ENCODE results near the gene TERT.

- RRBS, result no CpG with 5 or more reads among the region's 18 CpGs
These were observed 19.8 kb downstream of the SLC12A7 start for GRCh38 chr5:1092057-1092469.

DNA sequence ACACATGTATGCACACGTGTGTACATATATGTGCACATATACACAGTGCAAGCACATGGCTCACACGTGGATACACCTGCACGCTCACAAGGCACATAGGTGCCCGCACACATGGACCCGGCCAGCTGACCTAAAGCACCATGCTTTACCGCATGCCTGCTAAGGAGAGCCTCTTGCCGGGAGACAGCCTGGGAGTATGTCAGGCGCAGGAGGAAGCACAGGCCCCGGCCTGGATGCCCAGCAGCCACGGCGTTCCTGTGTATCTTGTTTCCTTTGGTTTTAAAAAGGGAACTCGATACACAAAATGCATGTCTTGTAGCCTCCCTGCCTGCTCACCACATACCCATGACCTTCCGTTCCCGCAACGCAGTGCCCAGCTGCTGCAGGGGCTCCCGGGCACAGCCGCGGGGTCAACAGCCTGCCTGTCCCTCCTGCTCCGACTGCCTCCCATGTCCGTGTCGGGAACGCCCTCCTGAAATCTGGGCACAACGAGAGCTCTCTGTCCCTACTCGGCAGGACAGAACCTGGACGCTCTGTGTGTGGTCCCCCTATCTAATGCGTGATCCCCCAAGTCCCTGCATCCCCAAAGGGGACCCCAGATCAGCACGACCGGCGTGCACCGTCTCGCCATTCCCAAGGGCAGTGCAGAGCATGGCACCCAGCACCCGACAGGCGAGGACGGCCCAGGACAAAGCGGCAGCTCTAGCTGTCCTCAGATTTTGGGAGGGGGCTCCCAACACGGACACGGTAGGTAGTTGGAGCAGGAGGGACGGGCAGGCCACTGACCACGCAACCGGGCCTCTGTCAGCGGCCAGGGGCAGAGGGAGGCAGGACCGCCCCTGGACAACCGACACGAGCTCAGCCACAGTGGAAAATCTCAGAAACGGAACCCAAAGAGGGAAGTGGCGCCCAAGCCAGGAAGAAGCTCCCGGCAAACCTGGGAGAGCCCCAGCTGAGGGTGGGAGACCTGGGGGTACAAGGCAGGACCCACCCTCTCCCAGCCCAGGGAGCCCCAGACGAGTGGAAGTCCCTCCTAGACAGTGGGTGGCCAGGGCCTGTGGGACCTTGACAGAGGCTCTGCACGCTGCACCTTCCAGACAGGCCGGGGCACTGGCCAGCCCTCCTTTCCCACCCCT lies 3.4 kb downstream of the SLC12A7 start:
- RRBS, result 65% methylated on average over 5 of the region's 50 CpGs

GRCh38 chr5:1119325-1119952 lies 7.6 kb upstream of the SLC12A7 start:
- RRBS, result no CpG with 5 or more reads among the region's 31 CpGs

- RRBS, result no CpG with 5 or more reads among the region's 11 CpGs
These were observed 14.7 kb downstream of the SLC6A18 start for GRCh38 chr5:1239814-1240415.

DNA sequence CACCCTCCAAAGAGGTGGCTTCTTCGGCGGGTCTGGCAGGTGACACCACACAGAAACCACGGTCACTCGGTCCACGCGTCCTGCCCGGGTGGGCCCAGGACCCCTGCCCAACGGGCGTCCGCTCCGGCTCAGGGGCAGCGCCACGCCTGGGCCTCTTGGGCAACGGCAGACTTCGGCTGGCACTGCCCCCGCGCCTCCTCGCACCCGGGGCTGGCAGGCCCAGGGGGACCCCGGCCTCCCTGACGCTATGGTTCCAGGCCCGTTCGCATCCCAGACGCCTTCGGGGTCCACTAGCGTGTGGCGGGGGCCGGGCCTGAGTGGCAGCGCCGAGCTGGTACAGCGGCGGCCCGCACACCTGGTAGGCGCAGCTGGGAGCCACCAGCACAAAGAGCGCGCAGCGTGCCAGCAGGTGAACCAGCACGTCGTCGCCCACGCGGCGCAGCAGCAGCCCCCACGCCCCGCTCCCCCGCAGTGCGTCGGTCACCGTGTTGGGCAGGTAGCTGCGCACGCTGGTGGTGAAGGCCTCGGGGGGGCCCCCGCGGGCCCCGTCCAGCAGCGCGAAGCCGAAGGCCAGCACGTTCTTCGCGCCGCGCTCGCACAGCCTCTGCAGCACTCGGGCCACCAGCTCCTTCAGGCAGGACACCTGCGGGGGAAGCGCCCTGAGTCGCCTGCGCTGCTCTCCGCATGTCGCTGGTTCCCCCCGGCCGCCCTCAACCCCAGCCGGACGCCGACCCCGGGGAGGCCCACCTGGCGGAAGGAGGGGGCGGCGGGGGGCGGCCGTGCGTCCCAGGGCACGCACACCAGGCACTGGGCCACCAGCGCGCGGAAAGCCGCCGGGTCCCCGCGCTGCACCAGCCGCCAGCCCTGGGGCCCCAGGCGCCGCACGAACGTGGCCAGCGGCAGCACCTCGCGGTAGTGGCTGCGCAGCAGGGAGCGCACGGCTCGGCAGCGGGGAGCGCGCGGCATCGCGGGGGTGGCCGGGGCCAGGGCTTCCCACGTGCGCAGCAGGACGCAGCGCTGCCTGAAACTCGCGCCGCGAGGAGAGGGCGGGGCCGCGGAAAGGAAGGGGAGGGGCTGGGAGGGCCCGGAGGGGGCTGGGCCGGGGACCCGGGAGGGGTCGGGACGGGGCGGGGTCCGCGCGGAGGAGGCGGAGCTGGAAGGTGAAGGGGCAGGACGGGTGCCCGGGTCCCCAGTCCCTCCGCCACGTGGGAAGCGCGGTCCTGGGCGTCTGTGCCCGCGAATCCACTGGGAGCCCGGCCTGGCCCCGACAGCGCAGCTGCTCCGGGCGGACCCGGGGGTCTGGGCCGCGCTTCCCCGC lies at the start of gene TERT:
Gene TERT (minus strand): TSS at position 1,045 of the 1,318 bp plus-strand sequence.
- RRBS, result 42% methylated on average over 42 of the region's 149 CpGs

- RRBS, result 0% methylated on average over 4 of the region's 31 CpGs
These were observed 20.8 kb upstream of the TERT start for GRCh38 chr5:1315375-1316417.

GRCh38 chr5:1399586-1399924 lies 45.7 kb downstream of the SLC6A3 start:
- RRBS, result no CpG with 5 or more reads among the region's 8 CpGs

- RRBS, result no CpG with 5 or more reads among the region's 14 CpGs
These were observed 16.3 kb upstream of the SLC6A3 start for GRCh38 chr5:1461408-1462028.

DNA sequence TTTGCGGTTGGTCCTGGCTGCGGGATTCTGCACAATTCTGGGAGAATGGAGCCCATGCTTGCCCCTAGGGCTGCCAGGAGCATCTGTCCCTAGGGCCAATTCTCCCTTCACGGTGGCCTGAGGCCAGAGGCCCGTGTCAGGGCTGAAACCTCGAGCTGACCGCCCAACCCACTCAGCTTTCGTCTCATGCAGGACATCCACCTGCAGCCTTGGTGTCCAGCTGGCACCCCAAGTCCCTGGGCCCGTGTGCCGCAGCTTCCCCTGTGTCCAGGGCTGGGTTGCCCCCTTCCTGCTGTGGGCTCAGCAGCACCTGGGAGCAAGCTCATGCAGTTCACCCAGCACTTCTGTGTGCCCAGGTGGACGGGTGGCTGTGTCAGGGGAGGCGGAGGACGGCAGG lies 39.2 kb downstream of the LPCAT1 start:
- RRBS, result no CpG with 5 or more reads among the region's 12 CpGs

- RRBS, result 79% methylated on average over 4 of the region's 32 CpGs
These were observed 16.0 kb downstream of the LPCAT1 start for GRCh38 chr5:1507537-1508442.

DNA sequence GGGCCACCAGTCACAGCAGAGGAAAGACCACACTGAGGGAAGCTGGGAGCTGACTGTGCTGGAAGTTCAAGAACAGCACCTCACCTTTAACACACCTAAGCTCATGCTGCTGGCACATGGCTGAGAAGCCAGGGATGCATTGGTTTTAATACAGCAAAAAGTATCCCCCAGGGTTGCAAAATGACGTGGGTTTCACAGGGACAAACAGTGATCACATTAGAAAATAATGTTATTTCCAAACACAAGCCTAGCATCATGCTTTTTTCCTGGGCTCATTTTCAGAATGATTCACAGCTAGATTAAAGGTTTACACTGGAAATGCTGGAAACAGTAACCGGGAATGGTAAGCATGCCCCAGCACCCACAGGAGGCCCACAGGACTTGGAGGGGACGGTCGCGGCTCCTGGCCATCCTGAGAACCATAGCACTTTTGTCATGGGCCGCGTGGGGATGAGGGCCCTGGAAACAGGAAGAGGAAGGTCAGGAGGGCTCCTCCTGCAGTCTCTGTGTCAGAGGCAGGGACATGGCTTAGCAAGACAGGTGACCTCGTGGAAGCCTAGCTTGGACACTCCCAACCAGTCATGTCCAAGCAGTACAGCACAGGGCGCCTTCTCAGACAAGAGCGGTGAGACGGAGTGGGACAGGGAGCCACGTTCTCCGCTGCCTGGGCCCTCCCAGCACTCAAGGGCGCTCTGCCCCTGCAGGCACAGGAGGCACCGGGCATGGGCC lies 6.8 kb downstream of the LPCAT1 start:
- RRBS, result 61% methylated on average over 1 of the region's 15 CpGs

DNA sequence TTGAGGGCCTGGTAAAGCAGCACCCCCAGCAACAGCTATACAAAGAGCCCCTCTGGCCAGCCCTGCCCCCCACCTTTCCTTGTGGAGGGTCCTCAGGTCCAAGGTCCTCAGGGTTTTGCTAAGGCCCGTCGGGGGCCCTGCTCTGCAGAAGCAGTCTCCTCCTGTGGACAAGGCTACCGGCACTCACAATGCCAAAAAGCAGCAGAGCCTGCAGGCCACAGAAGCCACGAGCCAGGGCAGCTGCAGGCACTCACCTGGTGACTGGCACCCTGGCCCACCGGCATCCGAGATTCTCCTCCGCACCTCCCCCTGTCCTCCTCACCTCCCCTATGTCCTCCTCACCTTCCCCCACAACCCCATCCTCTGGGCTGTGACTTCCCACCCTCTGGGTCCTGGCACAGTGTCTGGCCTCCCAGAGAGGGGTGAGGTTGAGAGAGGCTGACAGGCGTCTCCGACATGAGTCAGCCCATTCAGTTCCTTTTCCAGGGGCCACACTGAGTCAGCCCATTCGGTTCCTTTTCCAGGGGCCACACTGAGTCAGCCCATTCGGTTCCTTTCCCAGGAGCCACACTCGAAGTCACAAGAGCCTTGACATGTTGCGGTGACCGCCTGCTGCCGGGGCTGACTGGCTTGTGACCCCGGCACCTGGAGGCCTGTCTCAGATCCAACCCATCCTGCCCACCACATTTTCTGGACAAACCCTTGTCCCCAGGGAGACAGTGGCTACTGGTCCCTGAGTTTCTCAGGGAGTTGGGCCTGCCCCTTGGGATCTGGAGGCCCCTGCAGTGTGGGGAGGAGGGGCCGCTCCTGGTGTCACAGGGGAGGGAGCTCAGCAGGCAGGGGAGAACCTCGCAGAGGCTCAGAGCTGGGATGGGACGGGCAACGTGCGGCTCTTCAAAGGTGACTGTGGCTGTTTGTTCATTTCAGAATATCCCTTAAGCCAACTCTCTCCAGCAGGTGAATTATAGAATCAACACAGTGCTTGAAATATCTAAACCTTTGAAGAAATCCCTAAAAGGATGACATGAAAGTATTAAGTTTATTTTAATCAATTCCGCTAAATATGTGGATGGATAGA lies 40.3 kb upstream of the LPCAT1 start:
- RRBS, result no CpG with 5 or more reads among the region's 22 CpGs

DNA sequence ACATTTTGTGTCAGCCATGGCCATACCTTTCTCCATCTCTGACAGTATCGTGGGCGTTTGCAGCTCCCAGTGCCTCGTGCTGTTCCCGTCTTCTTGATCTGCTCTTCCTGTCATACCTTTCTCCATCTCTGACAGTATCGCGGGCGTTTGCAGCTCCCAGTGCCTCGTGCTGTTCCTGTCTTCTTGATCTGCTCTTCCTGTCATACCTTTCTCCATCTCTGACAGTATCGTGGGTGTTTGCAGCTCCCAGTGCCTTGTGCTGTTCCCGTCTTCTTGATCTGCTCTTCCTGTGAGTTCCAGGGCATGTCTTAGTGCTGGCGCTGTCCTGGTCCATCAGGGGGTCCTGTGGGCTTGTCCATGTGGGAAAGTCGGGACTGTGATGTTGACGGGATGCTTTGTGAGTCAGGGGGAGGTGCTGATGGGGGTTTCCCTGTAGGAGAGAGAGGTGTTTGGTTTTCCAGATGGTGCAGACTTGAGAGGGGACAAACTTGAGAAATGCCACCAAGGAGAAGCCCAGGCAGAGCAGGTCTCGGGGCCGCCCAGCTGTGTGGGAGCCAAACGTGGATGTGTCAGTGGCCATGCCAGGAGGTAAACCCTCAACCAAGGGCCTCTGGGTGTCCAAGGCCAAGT lies 88.0 kb upstream of the LPCAT1 start:
- RRBS, result no CpG with 5 or more reads among the region's 16 CpGs

DNA sequence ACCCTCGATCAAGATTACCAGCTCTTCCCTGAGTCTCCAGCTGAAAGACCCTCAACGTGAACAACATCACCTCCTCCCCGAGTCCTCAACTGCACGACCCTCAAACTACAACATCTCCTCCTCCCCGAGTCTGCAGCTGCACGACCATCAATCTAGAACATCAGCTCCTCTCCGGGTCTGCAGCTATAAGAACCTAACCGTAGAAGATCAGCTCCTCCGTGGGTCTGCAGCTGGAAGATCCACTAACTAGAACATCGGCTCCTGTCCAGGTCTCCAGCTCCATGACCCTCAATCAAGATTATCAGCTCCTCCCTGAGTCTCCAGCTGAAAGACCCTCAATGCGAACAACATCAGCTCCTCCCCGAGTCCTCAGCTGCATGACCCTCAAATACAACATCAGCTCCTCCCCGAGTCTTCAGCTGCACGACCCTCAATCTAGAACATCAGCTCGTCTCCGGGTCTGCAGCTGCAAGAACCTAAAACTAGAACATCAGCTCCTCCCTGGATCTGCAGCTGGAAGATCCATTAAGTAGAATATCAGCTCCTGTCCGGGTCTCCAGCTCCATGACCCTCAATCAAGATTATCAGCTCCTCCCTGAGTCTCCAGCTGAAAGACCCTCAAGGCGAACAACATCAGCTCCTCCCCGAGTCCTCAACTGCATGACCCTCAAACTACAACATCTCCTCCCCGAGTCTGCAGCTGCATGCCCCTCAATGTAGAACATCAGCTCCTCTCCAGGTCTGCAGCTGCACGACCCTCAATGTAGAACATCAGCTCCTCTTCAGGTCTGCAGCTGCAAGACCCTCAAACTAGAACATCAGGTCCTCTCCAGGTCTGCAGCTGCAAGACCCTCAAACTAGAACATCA lies 100.5 kb upstream of the LPCAT1 start:
- RRBS, result no CpG with 5 or more reads among the region's 21 CpGs

DNA sequence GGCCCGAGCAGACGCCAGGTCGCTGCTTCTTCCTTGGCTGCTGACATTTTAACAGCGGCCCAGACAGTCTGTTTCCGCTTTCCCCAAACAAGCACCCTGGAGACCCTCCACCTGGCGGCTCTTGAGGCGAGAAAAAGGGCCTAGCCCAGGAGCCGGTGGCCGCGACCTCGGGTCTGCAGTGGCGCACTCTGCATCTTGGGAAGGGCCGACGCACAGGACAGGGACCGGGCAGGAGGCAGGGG lies 109.5 kb upstream of the LPCAT1 start:
- RRBS, result 3% methylated on average over 3 of the region's 15 CpGs

DNA sequence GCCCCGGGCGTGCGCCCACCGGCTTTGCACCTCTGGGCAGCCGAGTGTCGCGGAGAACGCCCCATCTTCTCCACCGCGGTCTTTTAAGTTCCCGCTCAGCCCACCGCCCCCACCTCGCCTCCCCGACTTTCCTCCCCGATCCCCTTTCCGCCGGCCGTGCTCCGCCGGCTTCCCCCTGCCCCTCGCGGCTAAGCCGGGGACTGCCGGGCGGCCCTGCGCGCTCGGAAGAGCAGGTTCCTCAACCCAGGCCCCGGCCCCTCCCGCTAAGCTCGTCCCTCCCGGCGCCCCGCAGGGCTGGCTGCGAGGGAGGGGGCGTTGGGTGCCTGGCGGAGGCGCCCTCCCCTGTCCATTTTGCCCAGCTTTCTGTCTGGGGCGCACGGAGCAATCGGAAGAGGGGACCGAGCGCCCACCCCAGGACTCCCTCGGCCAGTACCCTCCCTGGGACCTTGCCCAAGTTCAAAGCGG lies 925 bp upstream of the IRX4 start:
- RRBS, result 1% methylated on average over 6 of the region's 45 CpGs

DNA sequence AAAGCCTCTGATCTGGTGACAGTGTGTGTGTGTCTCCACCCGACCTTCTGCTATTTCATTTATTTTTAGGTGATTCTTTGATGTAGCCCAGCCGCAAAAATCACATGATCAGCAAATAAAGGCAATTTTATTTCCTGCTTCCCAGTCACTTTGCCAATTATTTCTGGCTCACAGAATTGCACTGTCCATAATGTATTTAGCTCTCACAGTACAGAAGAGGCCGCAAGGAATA lies 383.9 kb upstream of the IRX4 start:
- RRBS, result no CpG with 5 or more reads among the region's 3 CpGs

DNA sequence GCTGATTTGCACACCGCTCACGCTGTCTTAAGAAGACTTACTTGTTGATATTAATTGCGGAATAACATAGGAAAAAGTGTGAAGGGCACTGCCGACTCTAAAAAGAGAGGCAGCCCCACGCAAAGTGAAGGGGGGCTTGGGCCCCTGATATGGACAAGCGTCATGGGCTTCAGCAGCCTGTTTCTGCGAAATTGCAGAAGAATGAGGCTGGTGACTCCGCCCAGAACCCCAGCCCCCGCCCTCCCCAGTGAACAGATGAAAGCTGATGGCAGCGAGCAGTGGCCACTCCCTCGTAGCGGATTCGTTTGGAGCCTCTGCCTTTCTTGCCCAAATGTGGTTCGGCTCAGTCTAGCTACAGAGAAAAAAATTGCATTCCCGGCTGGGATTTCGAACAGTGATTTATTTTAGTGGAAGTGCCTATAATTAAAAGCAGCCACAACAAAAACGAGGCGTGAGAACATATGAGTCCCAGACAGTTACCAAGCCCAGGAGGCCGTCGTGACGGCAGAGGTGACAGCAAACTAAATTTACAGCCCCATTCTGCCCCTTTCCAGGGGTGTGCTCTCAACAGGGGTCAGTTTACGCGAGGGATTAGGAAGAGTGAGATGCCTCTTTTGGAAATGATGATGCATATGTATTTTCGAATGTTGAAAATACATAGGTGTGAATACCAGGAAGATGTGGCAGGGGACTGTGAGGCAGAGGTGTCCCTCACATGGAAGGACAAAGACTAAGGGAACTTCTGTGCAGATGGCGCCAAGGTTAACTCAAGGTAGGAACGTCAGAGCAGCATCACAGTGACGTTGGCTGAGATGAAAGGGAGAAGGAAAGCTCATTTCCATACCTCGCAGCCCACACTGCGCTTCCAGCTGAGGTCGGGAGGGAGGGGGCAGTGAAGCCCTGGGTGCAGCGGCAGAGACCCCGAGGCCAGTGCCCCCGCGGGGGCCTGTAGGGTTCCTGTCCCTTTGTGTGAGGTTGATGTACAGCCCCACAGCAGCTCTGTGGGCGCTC lies 150.1 kb downstream of the ICE1 start:
- RRBS, result no CpG with 5 or more reads among the region's 35 CpGs

DNA sequence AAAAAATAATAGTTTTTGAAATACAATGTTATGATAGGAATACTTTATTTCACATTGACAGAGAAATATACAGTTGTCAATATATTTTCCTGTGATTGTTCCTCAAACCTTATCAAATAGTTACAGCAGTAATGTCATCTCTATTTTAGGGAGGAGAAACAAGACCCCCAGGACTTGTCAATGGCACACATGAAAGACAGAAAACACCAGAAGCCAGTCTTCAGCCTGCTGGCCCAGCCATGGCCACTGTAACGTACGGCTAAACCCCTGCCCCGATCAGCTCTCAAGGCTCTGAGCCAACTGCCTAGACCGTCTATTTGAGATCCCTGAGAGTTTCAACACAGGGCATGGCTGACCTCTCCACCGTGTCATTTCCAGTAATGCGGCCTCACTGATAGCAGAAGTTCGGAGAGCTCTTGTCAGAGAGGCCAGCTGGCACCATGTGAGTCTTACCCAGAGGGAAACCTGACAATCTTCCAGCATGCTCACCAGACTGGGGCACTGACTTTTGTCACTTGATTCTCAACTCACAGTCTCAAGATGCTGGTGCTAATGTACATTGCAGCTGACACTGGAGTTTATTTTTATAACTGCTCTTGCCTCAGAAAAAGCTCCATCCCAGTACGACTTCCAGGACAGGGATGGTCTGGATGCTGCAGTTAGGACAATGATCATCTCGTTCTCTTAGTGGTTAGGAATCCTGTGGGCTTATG lies 372.6 kb downstream of the ICE1 start:
- RRBS, result no CpG with 5 or more reads among the region's 9 CpGs

GRCh38 chr5:6449834-6450671 lies 1.4 kb downstream of the UBE2QL1 start:
- RRBS, result no CpG with 5 or more reads among the region's 20 CpGs

Data from epithelial cell of esophagus (primary cell).